Amniotic epithelial cell (primary cell): ENCODE results near the genes ABHD18 and PGRMC2.

DNA sequence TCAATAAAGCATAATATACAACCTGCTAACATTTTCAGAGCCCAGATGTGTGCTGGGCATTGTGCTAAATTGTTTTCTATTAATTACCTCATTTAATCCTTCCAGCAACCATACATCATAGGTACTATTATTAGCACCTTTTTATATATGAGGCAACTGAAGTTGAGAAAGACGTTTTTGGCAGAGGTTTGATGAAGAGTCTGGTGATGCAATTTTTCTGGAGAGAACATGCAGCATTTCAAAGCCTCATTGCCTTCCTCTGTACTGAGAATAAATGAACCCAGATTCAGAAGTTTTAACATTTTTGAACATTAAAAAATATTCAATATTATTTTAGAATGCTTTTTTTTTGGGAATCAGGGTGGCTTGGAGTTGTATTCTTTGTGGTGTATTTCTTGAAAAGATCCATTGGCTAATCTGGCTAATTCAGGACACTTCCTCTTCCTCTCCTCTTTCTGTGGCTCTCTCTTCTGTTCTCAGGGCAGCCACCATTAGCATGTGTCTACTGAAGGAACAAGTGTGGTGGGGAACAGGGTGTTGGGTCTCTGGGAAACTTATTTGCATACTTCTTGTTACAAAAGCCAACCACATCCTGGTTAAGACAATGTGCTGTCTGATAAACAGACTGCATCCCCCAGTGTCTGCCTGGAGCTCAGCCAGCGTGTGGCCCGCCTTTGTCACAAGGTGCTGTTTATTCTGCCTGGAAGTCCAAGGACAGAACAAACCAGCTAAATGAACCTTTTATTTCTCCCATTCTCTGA lies 203.2 kb downstream of the SPRY1 start:
- RRBS: no CpG with 5 or more reads among the region's 3 CpGs

GRCh38 chr4:124019809-124020669 lies 623.4 kb downstream of the SPRY1 start:
- RRBS: no CpG with 5 or more reads among the region's 4 CpGs

DNA sequence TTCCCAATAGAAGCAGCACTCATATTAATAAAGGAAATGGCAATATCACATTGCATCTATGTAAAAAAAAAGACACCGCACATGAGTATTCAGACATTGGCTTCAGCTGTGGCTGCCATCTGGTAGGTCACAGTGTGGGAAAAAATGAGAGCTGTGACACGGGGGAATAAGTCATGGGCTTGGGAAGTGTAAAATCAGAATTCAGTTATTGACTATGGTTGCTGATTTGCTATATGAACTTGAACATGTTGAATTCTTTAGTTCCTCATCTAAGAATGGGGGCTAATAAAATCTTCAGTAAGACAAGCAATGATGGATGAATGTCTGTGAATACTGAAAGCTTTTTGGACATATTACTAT lies 221.2 kb downstream of the ANKRD50 start:
- RRBS: no CpG with 5 or more reads among the region's 2 CpGs

DNA sequence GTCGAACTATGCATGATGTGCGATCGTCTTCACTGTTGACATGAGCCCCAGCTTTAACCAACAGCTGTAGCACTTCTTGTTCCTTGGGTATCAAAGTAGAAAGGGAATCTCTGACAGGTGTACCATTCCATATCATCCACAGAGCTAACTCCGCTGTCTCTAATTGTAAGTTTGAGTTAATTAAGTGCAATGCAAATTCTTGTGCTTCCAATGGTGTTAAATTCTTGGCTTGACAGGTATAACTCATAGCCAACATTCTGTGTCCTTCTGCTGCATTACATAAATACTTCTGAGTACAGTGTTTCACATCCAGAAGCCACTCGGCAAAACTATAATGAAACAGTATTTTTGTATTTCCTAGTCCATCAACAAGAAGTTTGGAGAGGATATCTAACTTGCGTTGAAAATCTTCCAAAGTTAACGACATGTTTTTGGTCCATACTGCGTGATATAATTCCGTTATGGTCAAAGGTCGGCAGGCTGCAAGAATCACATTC lies 40.8 kb downstream of the ANKRD50 start:
- RRBS: no CpG with 5 or more reads among the region's 10 CpGs

DNA sequence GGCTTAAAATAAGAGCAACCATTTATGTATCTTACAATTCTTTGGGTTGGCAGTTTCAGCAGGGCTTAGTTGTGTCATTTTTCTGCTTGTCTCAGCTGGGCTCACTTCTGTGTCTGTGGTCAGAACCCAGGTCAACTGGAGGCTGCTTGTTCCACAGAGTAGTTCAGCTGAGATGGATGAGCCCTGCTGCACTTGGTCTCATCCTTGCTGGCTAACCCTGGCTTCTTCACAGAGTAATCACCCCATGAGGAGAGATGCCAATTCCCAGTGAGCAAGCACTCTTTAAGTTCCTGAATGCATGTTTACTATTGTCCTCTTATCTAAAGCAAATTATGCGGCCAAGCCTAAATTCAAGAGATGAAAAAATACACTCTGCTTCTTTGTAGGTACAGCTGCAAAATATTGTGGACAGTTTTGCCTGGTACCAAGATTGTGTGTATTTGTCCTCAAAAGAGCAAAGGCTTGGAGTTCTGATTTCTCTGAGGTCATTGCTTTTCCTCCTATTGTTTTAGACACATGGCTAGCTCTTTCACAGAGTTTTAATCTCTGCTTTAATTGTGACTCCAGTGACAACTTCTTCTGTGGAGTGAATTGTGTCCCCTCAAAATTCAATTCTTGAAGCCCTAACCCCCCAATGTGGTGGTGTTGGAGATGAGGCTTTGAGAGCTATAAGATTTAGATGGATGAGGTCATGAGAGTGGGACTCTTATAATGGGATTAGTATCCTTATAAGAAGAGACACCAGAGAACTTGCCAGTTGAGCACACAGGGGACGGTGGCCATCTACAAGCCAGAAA lies 236.6 kb upstream of the ANKRD50 start:
- RRBS: no CpG with 5 or more reads among the region's 2 CpGs

DNA sequence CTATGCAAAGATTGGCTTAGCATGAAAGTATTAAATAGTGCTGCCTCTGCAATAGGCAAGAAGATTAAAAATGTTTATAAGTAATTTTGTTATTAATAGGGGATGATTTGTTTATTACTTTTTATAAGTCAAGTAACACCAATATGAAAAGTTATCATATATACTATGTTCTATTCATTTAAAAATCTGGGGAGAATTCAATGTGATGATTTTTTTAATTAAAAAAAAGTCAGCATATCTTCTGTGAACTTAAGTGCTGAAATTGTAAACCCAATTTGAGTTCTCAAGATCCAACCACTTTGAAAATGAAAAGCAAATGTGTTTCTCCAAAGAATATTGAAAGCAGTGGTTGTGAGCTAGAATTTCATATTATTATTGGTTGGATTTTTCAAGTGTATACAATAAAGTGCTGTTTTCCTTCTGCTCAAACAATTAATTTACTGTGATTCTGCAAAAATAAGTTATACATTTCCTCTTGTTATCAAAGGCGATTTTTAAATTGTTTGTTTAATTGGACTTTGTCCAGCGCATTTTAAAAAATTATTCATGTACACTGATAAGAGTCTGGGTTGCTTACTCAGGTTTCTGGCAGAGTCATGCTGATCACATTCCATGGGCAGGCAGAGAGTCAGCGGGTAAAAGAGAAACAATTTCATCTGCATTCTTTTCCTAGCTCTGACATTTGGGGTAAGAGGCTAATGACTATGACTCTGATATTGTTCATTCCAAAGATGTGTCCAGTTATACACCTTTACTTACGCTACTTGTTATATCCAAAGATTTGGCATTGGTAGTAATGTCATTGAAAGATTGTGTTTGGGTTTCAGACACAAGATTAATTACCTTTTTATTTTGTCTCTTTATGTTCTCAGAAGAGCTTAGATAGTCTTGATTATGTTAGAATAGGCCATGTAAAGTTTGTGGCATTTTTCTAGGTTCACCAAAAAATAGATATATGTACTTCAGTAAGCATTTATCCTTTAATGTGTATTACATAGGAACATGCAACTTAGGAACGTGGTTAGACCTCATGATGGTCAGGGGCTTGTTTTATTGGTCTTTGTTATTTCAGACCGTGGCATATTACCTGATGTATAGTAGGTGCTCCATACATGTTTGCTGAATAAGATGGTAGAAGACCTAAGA lies 8.9 kb downstream of the FAT4 start:
- RRBS: no CpG with 5 or more reads among the region's 6 CpGs

DNA sequence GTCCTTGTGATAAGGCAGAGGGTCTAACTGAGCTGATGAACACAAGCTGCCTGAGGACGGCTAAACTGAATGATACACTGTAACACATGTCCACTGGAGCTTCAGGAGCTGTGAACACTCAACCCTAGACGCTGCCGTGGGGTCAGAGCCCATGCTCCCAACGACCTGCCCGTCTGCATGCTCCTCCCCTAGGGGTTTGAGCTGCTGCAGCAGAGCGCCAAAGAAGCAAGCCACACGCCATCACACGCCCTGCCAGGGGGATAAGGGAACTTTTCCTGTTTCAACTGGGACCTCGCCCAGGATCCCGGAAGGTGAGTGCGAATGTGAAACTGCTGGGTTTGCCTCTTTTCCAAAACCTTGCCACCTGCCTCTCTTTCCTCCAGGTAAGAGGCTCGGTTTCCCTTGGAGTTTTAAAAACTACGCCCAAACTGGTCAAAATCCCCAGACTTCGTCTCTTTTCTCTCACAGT lies 361.9 kb downstream of the FAT4 start:
- RRBS: no CpG with 5 or more reads among the region's 14 CpGs

- RRBS: no CpG with 5 or more reads among the region's 9 CpGs
Measured at GRCh38 chr4:126954468-126955498, 678.0 kb upstream of the INTU start.

DNA sequence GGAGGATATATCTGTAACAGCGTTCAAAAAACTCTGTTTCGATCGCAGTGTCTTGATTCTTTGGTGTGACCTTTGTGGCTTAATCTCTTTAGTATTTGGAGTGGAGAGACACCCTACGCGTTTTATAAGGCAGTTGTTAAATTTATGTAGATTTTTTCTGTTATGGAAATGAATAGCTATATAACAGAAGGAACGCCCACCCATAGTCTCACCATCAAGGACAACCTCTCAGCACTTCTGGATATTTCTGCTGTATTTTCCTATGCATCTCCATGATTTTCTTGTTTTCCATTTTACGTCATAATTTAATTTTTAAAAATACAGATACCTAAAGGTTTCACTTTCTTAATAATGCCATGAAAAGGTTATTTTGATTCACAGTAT lies 705 bp downstream of the INTU start:
- RRBS: no CpG with 5 or more reads among the region's 7 CpGs

GRCh38 chr4:127964955-127965801 lies at the start of gene ABHD18:
Gene ABHD18, plus strand, starts transcription at chr4:127965406.
- RRBS: 3% methylated on average over 32 of the region's 76 CpGs

DNA sequence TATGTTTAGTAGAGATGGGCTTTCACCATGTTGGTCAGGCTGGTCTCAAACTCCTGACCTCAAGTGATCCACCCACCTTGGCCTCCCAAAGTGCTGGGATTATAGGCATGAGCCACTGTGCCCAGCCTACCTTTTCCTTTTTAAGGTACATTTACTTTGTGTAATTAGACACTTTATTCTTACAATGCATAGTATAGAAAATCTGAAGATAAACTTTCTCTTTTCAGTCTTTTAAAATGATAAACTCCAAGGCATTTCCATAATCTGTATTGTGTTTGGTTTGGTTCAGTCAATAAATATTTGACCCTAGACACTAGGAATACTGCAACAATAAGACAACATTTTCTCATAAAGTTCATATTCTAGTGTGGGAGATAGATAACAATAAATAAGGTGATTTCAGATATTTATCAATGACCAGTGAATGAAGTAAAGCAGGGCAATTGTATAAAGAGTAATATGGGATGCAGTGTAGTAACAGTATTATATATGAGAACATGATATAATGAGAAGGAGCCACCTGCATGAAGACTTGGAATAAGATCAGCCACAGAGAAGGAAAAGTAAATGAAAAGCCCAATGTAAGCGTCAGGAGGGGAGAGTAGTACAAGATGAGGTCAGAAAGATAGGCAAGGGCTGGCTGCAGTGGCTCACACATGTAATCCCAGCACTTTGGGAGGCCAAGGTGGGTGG lies 47.1 kb downstream of the ABHD18 start:
- RRBS: no CpG with 5 or more reads among the region's 1 CpG

DNA sequence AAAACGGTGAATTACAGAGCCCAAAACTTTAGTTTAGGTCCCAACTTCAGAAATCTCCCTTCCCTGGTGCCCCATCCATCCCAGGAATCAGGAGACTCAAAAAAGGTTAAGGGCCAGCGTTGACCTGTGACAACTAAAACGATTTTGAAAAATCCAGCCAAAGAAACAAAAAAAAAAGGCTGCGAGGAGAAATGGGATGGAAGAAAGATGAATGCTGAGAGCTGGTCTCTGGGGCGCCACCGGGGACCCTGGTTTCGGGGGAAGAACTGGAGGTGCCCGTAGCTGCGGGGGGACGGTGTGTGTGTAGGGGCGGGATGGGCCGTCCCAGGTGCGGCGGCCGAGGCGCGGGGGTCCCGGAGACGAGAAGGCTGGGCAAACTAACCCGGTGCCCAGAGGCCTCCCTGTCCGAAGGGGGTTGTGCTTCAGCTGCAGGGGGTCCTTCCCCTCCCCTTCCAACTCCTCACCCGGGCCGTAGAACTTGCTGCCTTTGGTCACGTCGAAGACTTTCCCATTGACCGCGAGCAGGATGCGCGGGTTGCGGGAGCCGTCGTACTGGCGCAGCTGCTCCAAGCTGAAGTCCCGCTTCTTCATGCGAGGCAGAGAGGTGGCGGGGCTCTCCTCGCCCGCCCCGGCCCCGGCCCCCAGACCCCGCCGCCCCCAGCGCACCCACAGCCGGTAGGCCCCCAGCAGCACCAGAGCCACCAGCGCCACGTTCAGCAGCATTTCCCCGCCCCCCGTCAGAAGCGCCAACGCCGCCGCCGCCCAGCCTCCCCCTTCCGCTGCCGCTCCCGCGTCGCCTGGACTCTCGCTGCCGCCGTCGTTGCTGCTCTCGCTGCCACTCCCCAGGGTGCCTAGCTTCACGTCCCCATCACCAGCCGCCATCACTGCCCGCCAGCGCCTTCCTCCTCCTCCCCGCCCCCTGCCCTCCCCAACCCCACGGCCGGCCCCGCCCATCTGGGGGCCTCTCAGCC lies at the start of gene PGRMC2:
PGRMC2 (minus strand) TSS at position 905 of the 971 bp plus-strand sequence.
- RRBS: 5% methylated on average over 10 of the region's 71 CpGs

GRCh38 chr4:128385943-128386471 lies 98.4 kb upstream of the PGRMC2 start:
- RRBS: no CpG with 5 or more reads among the region's 2 CpGs

DNA sequence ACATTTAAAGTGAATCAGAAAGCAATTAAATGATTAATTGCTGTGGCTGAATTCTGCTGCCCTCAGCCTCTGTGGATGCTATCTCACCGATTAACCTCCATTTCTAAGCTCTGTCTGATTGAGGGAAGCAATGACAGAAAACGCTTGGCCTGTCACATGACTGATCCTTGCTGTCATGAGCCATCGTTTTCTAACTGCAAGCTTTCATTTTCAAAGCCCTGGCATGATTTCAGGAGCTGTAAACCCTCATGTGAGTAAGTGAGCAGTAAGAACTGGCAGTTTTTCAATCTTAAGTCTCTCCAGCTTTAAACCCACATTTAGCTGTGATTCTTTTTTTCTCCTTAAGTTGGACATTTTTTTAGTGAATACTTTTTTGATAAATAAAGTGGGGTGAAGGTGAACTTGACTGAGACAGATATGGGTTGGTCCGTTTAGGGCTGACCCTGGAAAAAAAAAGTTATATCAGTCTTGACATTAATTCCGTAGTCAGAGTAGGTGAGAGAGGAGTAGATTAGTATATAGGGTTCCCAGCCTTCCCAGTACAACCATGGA lies 180.9 kb upstream of the PGRMC2 start:
- RRBS: no CpG with 5 or more reads among the region's 5 CpGs

GRCh38 chr4:128472833-128473169 lies 185.2 kb upstream of the PGRMC2 start:
- RRBS: no CpG with 5 or more reads among the region's 1 CpG

- RRBS: no CpG with 5 or more reads among the region's 1 CpG
Measured at GRCh38 chr4:128783191-128783656, 26.3 kb upstream of the JADE1 start.

- RRBS: no CpG with 5 or more reads among the region's 37 CpGs
Measured at GRCh38 chr4:131727307-131727660, 1421.8 kb upstream of the PCDH10 start.

DNA sequence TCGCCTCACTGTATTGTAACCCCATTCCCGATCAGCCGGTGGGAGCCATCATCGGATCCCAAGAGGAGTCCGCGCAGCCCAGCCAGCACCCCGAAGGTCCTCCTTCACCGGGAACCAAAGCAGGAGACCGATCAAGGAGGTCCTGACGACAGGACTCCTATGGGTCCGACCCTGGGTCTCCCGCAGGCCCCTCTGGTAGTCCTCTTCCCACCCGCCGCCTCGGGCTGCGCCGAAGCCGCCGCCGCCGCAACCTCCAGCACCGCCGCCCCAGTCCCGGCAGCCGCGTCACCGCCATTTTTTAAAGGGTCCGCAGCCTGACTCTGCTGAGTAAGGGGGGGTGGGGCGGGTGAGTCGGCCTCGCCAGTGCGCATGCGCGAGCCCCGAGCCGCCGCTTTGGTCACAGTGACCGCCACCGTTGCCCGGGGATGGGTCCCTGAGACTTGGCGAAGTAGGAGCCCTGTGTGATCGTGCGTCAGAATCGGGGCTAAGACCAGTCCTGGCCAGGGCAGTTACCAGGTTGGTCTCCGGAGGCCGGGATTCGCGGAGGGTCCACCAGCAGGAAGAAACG lies 1419.3 kb upstream of the PCDH10 start:
- RRBS: no CpG with 5 or more reads among the region's 49 CpGs

GRCh38 chr4:131975789-131976493 lies 1173.2 kb upstream of the PCDH10 start:
- RRBS: no CpG with 5 or more reads among the region's 62 CpGs

DNA sequence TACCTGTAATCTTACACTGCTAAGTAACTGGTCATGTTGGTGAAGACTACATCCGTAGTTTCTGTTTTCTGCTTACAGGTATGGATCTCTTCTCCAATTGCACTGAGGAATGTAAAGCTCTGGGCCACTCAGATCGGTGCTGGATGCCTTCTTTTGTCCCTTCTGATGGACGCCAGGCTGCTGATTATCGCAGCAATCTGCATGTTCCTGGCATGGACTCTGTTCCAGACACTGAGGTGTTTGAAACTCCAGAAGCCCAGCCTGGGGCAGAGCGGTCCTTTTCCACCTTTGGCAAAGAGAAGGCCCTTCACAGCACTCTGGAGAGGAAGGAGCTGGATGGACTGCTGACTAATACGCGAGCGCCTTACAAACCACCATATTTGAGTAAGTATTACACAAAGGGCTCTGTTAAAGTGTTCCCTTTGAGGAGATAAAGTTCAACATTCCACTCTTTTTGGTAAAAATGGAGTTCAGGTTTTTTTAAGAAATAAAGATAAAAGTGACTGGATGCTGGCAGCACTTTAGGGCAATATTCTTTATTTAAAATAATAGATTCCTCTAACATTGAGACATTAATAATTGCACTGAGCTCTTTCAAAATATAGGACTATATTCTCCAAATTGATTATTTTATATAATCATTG lies 13.9 kb downstream of the PCDH10 start:
- RRBS: no CpG with 5 or more reads among the region's 8 CpGs